Hair follicular keratinocyte (primary cell): ENCODE results near the genes ASXL3 and ZNF396.

GRCh38 chr18:31354655-31355360, 21.8 kb upstream of the DSG4 start:
- RAMPAGE, long total RNA = no peak

- RAMPAGE, long total RNA = no peak
Observed at GRCh38 chr18:31376976-31377298, 360 bp downstream of the DSG4 start.

- RAMPAGE, long total RNA = no peak
Observed at GRCh38 chr18:31539706-31540022, 41.7 kb downstream of the DSG2 start.

GRCh38 chr18:31739710-31740104, 21.0 kb downstream of the SLC25A52 start:
- RAMPAGE, long total RNA = no peak

- RAMPAGE, long total RNA = no peak
Observed at GRCh38 chr18:32040767-32041454, 22.3 kb downstream of the RNF125 start.

DNA sequence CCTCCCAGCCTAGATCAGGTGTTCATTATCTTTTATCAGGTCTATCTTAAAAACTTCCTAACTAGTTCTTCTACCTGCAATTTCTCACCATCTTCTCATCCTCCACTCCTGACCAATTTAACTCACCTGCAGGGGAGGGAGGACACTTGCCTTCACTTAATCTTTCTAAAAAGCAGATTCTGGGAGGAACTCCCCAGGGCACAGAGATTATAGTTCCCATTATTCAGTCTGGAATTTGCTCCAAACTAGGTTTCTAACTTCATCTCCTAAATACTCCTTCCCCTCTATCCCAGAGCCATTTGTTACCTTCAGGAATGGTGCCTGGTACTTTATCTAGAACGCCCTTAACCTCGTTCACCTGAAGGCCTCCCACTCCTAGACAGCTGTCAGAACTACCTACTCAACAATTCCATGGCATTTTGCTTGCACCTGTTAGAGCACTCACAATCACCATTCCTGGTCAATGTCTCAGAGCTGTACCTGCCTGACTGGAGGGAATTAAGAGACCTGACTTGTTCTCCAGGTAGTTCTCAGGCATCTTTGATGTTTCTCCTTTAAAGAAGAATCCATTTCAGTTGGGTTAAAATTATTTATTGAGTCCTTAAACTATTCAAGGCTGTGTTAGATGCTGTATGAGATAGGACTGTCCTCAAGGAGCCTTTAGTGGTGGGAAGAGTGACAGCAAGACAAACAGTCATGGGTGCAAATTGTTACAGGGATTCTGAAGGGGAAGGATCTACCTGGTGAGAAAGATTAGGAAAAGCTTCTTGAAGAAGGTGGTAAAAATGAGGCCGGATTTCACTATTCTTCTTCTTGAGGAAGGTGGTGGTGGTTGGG, 88.9 kb downstream of the GAREM1 start:
- RAMPAGE, long total RNA = no peak

- RAMPAGE, long total RNA = no peak
Observed at GRCh38 chr18:32771044-32771237, 1.9 kb downstream of the KLHL14 start.

GRCh38 chr18:33135985-33136613, 304.4 kb downstream of the CCDC178 start:
- RAMPAGE, long total RNA = no peak

DNA sequence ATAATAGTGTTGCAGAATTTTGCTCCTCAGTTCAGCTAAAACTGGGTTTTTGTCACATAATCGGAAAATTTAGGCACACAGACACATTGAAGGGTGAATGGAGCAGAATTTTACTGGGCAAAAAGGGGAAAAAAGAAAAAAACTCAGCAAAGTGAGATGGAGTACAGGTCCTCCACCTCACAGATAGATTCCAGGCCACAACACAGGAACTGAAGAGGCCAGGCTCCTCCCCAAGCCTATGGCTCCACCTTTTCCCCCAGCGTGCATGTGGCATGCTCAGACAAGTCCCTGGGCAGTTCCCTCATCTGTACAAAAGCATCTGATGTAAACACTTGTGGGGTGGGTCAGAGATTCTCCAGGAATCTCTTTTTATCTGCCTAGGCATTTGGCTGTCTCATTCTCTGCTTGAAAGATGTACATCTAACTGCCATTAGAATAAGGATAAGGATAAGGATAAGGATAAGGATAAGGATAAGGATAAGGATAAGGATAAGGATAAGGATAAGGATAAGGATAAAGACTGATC, 17.3 kb upstream of the ASXL3 start:
- RAMPAGE, long total RNA = no peak

GRCh38 chr18:33577540-33578707, at the start of gene ASXL3:
Gene ASXL3, plus strand, starts transcription at chr18:33578219.
- RAMPAGE, long total RNA = no peak

GRCh38 chr18:33851540-33852427, 273.8 kb downstream of the ASXL3 start:
- RAMPAGE, long total RNA = no peak

DNA sequence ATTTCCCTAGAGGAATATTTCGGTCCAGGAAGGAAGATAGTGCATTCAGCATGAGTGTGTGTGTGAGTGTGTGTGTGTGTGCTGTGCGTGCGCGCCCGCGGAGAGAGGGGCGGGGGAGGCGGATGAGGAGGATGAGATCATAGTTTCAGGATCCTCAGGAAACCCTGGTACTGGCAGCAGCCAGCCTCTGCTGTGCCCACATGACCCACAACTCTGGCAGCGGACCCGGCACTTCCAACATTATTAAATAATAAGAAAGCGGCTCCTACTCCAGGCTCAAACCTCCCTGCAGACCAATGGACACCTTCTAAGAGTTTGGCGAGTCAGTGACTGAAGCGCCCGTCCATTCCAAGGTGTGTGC, 217.0 kb upstream of the DTNA start:
- RAMPAGE, long total RNA = no peak

DNA sequence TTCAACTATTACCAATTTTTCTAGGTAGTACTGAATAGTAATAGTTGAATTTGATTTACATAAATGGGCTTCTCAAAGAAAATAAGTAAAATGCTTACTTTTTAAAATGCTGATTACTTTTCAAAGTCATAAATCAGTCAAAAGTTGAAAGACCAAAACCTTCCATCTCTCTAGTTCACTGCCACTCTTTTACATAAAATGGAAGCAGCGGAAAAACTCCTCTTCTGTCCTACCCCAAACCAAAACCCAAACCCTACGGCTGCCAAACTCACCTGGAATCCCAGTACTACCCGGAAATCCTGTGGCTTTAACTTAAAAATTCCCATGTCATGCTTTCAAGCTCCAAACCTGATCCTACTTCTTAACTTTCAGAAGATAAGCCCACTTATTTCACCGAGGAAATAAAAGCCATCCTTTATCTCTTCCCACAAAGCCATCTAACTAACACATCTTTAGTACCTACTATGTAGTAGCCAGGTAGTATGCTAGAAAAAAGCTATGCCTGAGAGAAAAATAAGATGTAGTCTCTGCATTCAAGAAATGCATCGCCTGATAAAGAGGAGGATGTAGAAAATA, 81.1 kb upstream of the MAPRE2 start:
- RAMPAGE, long total RNA = no peak

DNA sequence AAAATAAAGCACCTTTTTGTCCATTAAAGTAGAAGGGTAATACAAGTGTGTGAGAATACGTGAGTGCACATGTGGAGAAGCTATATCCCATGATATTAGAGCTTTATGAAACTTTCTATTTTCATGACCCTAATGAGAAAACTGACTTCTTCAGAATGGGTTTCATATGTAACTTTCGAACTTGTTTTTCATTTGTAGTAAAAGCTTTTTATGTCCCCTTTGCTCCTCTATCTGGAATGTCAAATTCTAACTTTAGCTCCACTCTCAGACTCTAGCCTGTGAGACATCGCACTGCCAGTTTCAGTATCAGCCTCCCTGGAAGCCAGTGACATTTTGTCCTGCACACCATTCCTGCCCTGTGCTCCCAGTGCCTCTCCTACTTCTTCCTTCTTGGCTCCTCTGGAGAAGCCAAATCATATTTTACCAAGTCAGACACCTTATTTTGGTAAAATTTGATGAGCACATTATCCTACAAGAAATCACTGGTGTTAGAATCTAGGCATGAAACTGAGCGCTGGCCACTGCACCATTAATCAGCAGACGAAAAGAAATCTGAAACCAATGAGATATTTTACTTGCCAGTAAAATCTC, 42.1 kb downstream of the MAPRE2 start:
- RAMPAGE, long total RNA = no peak

DNA sequence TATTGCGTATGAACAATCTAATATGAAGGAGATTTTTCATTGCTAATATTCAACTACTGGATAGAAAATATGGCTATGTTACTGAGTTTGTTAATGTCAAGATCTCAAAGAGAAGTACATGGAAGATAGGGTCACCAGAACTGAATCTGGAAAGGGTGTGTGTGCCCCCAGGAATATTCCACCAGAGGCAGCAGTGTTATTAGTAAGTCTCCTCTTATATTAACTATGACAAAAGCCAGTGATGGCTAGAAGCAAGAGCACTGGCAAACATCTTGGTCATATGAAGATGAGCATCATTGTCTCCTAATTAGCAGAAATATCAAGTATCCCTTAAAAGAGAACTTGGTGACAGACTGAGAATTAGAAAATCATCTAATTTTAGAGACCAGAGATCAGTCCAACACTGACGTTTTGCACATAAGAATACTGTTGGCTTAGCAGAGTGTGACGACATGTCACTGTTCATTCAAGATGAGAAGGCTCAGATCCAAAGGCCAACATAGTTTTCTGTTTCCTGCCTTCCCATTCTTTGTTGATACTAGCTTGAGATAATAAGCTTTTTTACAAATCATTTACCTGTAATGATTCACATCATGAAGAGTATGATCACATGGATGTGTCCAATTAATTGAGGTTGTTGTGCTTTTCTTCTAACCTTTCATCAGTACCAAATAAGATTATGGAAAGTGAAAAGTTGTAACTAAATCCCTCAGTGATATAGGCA, 44.3 kb downstream of the MAPRE2 start:
- RAMPAGE, long total RNA = no peak

- RAMPAGE, long total RNA = no peak
Observed at GRCh38 chr18:35137703-35138340, 96.6 kb downstream of the MAPRE2 start.

GRCh38 chr18:35335713-35336093, 8.5 kb downstream of the ZNF24 start:
- RAMPAGE, long total RNA = no peak

GRCh38 chr18:35337157-35337991, 6.8 kb downstream of the ZNF24 start:
- RAMPAGE, long total RNA = no peak

- RAMPAGE, long total RNA = no peak
Observed at GRCh38 chr18:35355073-35355568, 10.9 kb upstream of the ZNF24 start.

GRCh38 chr18:35376703-35377625, at the start of gene ZNF396:
Gene ZNF396, minus strand, starts transcription at chr18:35377337.
- RAMPAGE, long total RNA = no peak